Endodermal cell (in vitro differentiated cells): Measurements from ENCODE around the genes FAM107B and SLC39A12.

DNA sequence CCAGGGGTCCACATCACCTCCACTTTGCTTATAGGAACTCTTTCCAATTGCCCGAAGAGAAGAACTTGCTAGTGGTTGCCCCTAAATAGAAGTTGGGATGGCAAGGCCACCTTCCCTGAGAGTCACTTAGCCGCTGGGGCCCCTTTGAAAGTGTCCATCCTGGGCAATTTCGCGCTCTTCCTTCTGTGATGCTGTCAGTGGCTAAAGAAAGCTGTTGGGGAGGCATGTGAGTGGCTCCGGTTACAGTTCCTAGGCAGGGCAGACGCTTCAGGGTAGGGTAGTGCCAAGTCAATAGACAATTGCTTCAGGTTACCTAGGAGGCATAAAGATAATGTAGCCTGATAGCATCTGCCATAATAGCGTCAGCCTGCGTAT lies at the start of gene FAM107B:
Gene FAM107B (minus strand): TSS at position 187 of the 375 bp plus-strand sequence.
- PRO-cap, result no peak

GRCh38 chr10:15170689-15171174 lies 2.2 kb upstream of the NMT2 start:
- PRO-cap, result no peak

DNA sequence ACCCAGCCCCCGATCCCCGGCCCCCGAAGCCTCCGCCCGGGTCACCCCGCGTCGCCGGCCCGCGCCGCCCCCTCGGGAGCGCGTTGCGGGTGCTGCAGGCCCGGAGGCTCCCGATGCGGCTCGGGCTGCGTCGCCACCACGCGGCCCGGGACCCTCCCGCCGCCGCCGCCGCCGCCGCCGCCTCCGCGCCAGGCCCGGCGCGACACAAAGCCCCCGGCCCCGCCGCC lies 457 bp downstream of the FAM171A1 start:
- PRO-cap, result bidirectional peak, plus-strand start outside the sequence, minus-strand start at position 122 of the sequence

- PRO-cap, result no peak
Measured at GRCh38 chr10:15439151-15440123, 68.3 kb upstream of the FAM171A1 start.

- PRO-cap, result no peak
Measured at GRCh38 chr10:15735599-15736225, 16.0 kb upstream of the ITGA8 start.

DNA sequence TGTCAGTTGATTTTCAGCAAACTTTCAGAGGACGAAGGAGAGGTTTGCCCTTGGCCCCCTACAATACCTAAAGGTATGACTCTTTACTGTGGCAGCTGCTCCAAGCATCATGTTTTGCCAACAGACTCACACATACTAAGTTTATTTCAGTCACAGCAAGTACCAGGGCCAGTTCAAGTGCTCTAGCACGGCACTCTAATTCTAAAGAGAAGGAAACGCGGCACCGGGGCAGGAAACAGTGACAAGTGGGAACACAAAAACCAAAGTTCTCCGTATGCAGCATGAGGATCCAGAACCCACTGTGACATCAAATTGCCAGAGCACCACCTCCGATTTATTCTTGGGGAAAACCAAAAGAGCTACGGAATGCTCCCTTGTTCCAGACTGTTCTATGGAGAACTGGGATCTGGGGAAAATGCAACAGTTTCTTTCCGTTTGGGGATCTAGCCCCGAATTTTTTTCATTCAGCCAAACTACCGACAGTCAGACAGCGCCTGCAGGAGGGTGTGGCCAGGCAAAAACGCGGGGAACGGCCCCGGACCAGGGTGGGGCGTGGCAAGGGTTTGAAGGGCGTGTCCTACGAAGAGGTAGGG lies 430 bp upstream of the PTER start:
- PRO-cap, result bidirectional peak, plus-strand start outside the sequence, minus-strand start at position 508 of the sequence

DNA sequence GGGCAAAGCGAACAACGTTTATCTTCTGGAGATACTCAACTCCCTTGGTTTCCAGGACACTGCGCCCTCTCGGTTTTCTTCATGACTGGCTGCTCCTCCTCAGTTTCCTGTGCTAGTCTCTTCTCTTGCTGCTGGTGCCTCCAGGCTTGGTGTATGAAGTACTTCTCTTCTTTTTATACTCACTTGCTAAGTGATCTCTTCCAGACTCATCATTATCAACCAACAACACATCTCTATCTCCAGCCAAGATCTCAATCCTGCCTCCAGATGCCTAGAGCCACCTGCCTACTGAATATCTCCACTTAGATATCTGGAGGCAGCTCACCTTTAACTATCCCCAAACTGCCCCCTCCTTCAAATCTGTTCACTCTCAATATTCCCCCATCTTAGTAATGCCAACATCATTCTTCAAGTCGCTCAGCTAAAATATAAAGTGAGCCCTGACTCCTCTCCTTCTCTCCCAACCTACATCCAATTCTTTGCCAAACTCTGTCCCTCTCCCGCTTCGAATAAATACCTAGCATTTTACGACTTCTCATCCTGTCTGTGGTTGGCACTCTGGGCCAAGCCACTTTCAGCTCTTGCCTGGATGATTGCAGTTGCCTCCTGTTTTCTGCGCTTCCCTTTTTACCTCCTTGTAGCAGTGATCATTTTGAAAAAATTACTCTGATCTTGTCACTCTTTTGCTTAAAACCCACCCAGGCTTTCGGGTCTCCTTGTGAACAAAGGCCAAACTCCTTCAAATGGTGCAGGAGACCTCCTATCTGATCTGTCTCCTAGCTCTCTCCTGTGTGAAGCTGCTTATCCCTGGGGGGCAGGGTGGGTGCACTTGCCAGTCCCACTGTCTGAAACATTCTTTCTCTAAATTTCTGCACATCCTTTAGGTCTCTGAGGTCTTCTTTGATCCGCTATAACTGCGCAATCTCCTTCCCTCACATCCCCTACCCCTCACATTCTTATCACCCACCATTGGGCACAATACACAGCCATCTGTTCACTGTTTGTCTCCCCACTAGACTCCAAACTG lies 114.6 kb upstream of the C1QL3 start:
- PRO-cap, result no peak

GRCh38 chr10:16816699-16817261 lies 444 bp downstream of the RSU1 start:
- PRO-cap, result no peak

DNA sequence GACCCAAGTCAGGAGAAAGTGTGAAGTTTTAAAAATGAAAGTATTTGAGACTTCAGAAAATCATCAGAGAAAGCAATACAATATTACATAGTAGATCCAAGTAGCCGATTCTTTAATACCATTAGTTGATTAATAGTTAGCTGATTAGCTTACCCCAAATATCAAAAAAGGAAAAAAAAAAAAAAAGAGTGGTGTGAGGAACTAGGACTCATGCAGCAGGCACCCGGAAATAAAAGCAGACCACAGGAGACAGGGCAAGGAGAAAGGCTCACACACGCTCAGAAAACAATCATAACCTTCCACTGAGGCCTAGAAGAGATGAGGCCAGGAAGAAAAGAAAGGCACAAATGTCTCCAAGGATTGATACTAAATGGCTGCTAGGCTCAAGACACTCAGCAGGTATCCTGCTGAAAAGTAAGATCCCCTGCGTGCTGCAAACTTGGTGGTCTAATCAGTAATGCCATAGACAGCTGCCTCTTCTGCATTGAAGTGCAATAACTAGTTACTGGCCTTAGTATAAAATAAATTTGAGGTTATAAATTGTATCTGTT lies 25.9 kb downstream of the TRDMT1 start:
- PRO-cap, result no peak

DNA sequence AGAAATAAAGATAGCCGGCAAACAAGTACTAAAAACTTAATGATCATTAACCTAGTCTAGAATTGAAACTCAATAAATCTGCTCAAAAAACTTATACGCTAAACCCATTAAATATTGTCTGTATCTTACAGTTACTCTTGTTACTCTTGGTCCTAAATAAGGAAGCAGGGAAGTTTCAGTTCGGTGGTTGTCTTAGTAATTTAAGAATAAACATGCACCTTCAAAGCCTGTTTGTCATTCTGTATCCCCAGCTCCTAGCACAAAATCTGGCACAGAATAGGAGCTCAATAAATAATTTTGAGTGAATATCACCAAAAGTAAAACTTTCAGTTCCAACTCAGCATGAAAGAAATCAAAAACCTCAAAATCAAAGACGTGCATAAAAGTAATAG lies 1.1 kb downstream of the TRDMT1 start:
- PRO-cap, result no peak

DNA sequence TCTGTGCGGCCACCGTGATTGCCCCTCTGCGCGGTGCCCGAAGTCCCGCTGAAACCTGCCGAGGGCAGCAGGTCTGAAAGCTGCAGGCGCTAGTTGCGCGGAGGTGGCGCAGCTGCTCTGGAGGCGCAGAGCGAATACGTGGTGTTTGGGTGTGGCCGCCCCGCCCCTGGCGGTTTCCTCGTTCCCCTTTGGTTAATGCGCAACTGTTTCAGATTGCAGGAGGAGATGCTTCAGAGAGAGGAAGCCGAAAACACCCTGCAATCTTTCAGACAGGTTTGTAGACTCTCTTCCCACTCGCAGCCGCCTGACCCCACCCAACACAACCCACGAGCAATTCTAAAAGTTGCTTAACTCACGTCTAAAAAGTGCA lies 2.4 kb downstream of the VIM start:
- PRO-cap, result unidirectional peak, minus-strand start at position 75 of the sequence

GRCh38 chr10:17238794-17239414 lies 10.9 kb downstream of the VIM start:
- PRO-cap, result no peak

GRCh38 chr10:17386454-17387258 lies 67.7 kb downstream of the ST8SIA6 start:
- PRO-cap, result no peak

DNA sequence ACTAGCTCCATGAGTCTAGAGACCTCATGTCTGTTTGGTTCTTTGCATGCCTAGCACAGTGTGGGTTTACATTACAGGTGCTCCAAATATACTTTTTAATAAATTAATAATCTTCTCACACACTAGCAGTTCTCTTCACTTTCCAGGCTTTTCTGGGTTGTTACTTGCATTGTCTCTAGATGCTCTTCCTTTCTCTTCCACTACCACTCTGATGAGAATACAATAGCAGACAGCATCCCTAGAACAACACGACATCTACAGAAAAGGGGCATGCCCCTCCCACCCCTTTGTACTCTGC lies 31.0 kb downstream of the ST8SIA6 start:
- PRO-cap, result no peak

GRCh38 chr10:17511134-17511671 lies 56.8 kb upstream of the ST8SIA6 start:
- PRO-cap, result no peak

DNA sequence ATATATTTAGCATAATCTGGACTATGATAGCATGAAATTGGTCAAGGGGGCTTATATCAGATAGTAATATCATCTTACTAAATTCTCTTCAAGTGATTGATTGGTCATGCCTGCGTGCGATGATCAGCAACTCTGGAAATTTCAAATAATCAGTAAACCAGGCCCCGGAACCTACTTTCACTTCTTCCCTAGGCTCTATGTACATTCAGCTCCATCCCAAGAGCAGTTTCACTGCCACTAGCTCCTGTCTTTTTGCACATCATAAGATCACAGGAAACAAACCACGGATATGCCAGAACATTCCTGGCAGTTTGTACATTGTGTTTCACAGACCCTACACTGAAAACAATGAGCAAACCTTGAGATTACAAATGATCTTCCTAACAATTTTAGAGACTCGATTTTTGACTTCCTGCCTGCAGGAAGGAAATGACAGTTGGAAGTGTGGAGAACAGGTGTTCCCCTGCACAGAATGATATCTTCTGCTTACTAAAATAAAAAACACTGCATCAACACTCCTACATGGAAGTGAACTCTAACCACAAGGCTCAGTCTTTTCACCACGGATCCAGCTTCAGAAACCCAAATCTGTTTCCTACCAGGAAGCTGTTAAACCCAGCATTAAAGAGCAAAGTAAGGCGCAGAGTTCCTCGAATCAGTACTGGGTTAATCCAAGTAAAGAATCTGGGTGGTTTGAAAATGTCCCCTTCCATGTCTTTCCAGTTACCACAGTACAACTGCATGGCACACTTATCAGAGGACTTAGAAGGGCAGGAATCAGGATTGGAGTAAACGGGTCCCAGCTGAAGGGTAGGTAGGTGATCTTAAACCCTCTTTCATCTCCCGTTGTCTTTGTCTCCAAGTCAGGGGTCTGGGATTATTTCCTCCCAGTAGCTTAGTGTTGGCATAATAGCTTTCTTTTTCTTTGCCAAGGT lies 7.5 kb upstream of the TMEM236 start:
- PRO-cap, result no peak

- PRO-cap, result no peak
Measured at GRCh38 chr10:17768807-17769483, 16.9 kb downstream of the TMEM236 start.

DNA sequence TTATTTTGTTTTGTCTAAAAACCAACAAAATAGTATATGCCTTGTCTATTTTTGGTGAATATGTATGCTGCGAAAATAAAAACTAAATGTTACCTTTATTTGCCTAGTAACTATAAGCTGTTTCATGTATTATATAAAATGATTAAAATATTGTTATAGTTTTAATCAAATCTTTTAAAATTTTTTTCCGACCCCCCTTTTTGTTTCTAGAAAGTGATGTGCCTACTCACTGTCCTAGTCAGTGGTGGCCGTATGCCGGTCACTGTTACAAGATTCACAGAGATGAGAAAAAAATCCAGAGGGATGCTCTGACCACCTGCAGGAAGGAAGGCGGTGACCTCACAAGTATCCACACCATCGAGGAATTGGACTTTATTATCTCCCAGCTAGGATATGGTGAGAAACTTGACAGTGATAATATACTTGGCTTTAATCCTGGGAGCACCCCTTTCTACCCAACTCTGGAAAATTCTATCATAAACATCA lies 40.3 kb downstream of the MRC1 start:
- PRO-cap, result no peak

GRCh38 chr10:17863513-17863712 lies 54.3 kb downstream of the MRC1 start:
- PRO-cap, result no peak

- PRO-cap, result no peak
Measured at GRCh38 chr10:17951655-17952185, at the start of gene SLC39A12. SLC39A12 (plus strand) TSS chr10:17951918.